ENCODE data around the gene CDH15.

DNA sequence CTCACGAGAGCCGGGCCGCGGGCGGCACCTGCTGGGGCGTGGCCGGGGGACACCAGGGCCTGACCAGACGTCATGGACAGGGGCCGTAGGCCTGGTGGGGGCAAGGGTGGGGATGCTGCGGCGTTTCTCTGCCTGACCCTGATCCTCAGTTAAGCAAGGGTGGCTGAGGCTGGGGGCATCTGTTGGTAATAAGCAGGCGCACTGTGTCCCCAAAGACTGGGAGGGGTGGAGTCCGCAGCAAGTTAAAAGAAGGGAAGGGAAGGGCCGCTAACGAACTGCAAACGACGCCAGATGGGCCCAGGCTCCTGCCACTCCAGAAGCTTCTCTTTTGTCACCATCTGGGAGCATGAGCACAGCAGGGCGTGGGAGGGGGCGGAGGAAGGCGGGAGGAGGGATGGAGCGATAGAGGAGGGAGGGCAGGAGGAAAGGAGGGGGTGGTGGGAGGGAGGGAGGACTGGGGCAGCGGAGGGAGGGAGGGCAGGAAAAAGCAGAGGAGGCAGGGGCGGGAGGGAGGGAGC is 22.5 kb upstream of the PABPN1L start:
- RRBS, result no CpG with 5 or more reads among the region's 23 CpGs
CAGE:
- cytosol, long polyA plus RNA, result no peak
- long polyA plus RNA, result no peak
- nucleus, long polyA plus RNA, result no peak

- RRBS, result no CpG with 5 or more reads among the region's 21 CpGs
CAGE:
- cytosol, long polyA plus RNA, result no peak
- long polyA plus RNA, result no peak
- nucleus, long polyA plus RNA, result no peak
Observed at GRCh38 chr16:88923986-88924453, 53.0 kb downstream of the CBFA2T3 start.

- RRBS, result 89% methylated on average over 3 of the region's 47 CpGs
CAGE:
- cytosol, long polyA plus RNA, result no peak
- long polyA plus RNA, result no peak
- nucleus, long polyA plus RNA, result no peak
Observed at GRCh38 chr16:88974898-88976107, 1.7 kb downstream of the CBFA2T3 start.

- RRBS, result 26% methylated on average over 6 of the region's 21 CpGs
CAGE:
- cytosol, long polyA plus RNA, result no peak
- long polyA plus RNA, result no peak
- nucleus, long polyA plus RNA, result no peak
Observed at GRCh38 chr16:88992043-88992511, 15.1 kb upstream of the CBFA2T3 start.

DNA sequence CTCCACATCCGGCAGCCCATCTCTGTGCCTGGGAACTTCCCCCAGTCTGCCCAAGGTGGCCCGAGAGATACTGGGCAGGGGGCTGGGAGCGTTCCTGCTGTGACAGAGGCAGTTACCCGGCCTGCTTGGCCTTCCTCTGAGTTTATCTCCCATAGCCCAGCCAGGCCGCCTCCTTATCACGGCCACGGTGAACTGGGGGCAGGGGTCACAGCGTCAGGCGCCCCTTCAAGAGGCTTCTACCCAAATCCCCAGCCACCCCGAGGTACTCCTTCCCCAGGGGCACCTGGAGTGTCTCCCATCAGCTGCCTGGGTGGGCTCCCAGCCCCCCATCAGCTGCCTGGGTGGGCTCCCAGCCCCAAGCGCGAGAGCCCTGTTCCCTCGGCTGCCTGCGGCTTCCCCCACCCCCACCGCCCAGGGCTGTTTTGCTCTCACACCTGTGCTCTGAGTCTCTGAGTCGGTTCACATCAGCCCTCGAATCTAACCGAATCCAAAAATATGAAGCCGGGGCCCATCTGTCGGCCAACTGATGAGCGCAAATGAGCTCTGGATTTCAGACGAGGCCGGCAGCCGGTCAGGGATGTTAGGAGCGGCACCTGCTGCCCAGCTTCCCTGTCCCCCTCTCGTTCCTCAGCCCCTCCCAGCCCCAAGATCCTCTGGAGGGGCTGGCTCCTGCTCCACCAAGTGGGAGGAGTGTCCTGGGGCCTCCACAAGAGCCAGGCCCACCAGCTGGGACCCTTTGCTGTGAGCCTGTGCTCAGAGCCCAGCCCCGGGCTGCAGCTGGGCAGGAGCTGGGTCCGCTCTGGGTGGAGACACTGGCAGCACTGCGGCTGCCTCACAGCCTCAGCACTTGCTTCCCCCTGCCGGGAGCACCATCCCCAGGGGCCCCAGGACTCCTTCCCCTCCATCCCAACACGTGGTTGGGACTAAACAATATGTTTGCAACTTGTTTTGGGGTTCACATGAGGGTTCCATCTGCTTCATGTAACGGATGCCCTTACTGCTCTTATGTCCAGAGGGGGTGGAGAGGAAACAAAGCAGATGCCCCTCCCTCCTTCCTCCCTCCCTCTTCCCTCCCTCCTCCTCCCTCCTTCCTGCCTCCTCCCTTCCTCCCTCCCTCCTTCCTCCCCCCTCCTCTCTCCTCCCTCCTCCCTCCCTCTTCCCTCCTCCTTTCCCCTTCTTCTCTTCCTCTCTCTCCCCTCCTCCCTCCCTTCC is 15.9 kb upstream of the CBFA2T3 start:
- RRBS, result 14% methylated on average over 11 of the region's 32 CpGs
CAGE:
- cytosol, long polyA plus RNA, result no peak
- long polyA plus RNA, result no peak
- nucleus, long polyA plus RNA, result no peak

DNA sequence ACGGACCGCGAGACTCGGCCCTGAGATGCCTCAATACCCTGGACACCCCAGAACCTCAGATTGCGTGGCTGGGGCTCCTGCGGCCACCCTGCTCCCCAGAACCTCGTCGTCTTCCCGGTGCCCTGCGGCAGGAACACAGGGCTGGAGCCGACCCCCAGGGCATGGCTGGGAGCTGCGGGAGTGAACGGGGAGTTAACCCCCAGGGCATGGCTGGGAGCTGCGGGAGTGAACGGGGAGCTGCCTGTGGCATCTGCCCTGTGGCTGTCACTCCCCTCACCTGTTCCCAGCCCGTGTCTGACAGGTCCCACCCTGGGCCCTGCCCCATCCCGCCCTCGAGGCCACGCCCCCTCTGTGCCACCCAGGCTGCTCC is 39.5 kb upstream of the ACSF3 start:
- RRBS, result no CpG with 5 or more reads among the region's 19 CpGs
CAGE:
- cytosol, long polyA plus RNA, result no peak
- long polyA plus RNA, result no peak
- nucleus, long polyA plus RNA, result no peak

- RRBS, result no CpG with 5 or more reads among the region's 18 CpGs
CAGE:
- cytosol, long polyA plus RNA, result no peak
- long polyA plus RNA, result no peak
- nucleus, long polyA plus RNA, result no peak
Observed at GRCh38 chr16:89101586-89102039, 8.0 kb downstream of the ACSF3 start.

GRCh38 chr16:89118307-89118967 is 24.8 kb downstream of the ACSF3 start:
- RRBS, result no CpG with 5 or more reads among the region's 17 CpGs
CAGE:
- cytosol, long polyA plus RNA, result no peak
- long polyA plus RNA, result no peak
- nucleus, long polyA plus RNA, result no peak

DNA sequence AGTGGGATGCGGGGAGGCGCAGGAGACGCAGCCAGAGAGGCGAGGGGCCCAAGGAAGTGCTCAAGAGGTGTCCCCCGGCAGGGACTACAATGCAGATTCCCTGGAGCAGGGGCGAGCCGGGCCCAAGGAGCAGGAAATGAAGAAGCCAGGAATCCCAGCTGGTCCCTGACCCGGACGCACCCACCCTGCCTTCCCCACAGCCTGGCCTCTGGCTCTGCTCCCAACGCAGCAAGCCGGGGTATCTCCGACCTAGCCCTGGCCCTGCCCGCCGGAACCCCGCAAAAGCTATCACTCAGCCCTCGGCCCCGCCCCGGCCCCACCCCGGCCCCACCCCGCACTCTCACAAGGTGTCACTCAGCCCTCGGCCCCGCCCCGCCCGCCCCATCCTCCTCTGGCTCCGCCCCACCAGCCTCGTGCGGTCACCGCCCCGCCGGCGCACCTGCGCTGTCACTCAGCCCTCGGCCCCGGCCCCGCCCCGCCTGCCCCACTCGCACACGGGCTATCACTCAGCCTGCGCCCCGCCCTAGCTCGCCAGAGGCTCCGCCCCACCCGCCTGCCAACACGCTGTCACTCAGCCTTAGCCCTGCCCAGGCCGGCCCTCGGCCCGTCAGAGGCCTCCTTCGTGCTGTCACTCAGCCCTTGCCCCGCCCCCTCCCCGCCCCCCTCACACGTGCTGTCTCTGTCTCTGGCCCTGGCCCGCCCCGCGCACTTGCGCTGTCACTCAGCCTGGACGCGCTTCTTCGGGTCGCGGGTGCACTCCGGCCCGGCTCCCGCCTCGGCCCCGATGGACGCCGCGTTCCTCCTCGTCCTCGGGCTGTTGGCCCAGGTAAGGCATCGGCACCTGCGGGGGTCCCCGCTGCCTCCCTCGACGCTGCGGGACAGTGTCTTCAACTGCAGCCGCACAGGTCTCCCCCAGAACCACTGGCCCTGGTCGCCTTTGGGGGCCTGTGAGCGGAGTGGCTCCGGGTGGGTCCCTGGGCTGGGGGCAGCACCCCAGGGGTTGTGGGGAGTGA is at the start of gene CDH15:
Gene CDH15 (plus strand): TSS at position 701 of the 1,013 bp plus-strand sequence.
- RRBS, result 5% methylated on average over 12 of the region's 80 CpGs
CAGE:
- cytosol, long polyA plus RNA, result no peak
- long polyA plus RNA, result no peak
- nucleus, long polyA plus RNA, result no peak

GRCh38 chr16:89246519-89246735 is 28.9 kb downstream of the ZNF778 start:
- RRBS, result no CpG with 5 or more reads among the region's 5 CpGs
CAGE:
- cytosol, long polyA plus RNA, result no peak
- long polyA plus RNA, result no peak
- nucleus, long polyA plus RNA, result no peak

DNA sequence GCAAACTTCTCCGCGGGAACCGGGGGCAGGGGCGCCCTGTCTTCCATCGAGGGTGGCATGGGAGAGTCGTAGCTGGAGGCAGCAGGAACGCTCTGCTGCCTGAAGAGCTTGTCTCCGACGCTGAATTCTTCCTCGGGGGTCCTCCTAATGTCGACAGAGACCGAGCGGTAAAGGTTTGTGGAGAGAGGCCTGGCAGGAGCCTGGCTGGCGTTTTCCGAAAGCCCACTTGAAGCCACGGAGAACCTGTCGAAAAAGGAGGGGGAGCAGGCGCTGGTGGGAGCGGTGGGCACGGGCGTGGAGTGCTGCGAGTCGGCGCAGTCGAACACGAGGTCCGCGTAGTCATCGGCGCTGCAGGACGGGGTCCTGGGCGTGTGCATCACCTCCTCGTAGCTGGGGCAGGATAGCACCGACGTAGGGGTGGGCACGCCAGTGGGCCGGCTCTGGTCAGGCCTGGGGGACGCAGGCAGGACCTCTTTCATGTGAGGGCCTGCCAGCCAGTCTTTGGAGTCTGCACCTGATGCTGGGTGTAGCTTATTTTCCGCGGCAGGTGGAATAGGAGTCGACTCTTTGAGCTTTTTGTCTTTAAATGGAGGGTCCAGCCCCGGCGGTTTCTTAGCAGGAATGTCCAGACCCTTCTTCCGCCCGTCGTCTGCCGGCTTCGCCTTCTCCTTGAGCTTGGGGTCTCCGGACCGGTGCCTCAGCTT is 63.7 kb downstream of the ZNF778 start:
- RRBS, result 97% methylated on average over 6 of the region's 50 CpGs
CAGE:
- cytosol, long polyA plus RNA, result no peak
- long polyA plus RNA, result no peak
- nucleus, long polyA plus RNA, result no peak

- RRBS, result no CpG with 5 or more reads among the region's 29 CpGs
CAGE:
- cytosol, long polyA plus RNA, result no peak
- long polyA plus RNA, result no peak
- nucleus, long polyA plus RNA, result no peak
Observed at GRCh38 chr16:89285076-89285576, 67.6 kb downstream of the ZNF778 start.

GRCh38 chr16:89320693-89321771 is 103.5 kb downstream of the ZNF778 start:
- RRBS, result 0% methylated on average over 1 of the region's 37 CpGs
CAGE:
- cytosol, long polyA plus RNA, result no peak
- long polyA plus RNA, result no peak
- nucleus, long polyA plus RNA, result no peak

GRCh38 chr16:89395720-89396729 is 94.3 kb downstream of the ANKRD11 start:
- RRBS, result no CpG with 5 or more reads among the region's 27 CpGs
CAGE:
- cytosol, long polyA plus RNA, result no peak
- long polyA plus RNA, result no peak
- nucleus, long polyA plus RNA, result no peak

DNA sequence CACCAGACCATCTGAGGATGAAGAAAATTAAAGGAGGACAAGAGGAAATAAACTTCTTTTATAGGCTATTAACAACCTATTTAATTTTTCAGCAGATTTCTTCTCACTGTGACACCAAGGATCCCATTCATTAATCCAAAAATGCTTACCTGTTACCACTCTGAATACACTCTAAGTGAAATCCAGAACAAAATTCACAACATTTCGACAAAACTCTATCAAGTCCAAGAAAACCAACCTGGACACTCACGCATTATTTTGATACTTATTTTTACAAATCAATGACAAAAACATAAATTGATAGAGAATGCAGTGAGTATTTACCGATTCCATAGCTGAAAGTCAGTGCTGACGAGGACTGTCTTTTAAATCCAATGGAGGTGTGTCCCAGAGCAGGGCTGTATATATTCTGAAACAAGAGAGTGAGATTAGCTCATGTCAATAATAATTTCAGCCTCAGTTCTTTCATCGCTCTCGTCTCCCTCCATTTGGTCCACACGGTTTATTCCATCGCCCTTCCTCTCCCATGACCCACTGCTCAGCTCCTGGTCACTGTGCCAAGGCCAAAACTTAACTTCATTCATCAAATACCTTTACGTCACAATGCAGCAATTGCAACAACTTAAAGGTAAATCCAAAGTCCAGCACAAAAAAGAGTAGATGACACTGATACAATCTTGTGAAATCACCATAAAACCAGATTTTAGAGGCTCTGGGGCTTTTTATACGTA is 72.2 kb downstream of the ANKRD11 start:
- RRBS, result no CpG with 5 or more reads among the region's 10 CpGs
CAGE:
- cytosol, long polyA plus RNA, result no peak
- long polyA plus RNA, result no peak
- nucleus, long polyA plus RNA, result no peak

GRCh38 chr16:89422301-89423613 is 67.6 kb downstream of the ANKRD11 start:
- RRBS, result no CpG with 5 or more reads among the region's 32 CpGs
CAGE:
- cytosol, long polyA plus RNA, result no peak
- long polyA plus RNA, result no peak
- nucleus, long polyA plus RNA, result no peak

DNA sequence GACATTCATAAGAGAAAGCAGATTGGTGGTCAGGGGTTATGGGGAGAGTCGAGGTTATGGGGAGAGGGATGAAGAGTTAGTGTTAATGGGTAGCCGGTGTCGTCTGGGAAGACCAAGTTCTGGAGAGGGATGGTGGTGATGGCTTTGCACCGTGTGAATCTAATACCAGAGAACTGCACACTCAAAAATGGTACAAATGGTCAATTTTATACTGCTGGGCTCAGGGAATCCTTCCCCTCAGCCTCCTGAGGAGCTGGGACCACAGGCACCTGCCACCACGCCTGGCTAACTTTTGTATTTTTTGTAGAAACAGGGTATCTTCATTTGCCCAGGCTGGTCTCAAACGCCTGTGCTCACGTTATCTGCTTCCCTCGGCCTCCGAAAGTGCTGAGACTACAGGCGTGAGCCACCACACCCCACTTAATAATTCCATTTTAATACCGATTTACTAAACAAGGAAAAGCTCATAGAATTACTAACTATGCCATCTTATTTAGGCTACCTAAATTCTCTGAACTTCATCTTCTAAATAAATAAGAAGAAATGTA is 29.1 kb downstream of the ANKRD11 start:
- RRBS, result no CpG with 5 or more reads among the region's 11 CpGs
CAGE:
- cytosol, long polyA plus RNA, result no peak
- long polyA plus RNA, result no peak
- nucleus, long polyA plus RNA, result no peak

DNA sequence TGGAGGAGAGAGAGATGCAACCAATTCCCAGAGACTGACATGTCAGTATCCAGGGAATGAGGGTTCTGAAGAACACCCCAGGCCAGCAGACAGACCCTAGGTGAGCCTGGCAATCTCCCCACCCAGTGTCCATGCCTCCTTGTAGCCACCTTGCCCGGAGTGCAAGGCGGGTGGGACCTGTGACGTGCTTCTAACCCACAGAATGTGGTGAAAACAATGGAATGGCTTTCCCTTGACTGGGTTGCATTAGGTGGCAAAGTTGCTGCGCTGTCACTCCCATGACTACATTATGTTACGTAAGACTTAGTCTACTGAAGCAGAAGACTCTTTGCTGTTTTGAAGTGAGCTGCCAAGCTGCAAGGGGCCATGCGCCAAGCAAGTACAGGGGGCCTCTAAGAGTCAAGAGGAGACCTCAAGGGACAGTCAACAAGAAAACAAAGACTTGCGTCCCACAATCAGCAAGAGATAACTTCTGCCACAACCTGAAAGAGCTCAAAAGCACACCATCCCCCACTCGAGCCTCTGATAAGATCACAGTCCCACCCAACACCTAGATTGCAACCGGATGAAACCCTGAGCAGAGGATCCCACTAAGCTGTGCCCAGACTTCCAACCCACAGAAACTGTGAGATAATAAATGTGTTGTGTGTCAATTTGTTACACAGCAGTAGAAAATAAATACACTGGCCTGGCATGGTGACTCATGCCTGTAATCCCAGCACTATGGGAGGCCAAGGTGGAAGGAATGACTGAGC is 16.5 kb downstream of the ANKRD11 start:
- RRBS, result no CpG with 5 or more reads among the region's 9 CpGs
CAGE:
- cytosol, long polyA plus RNA, result no peak
- long polyA plus RNA, result no peak
- nucleus, long polyA plus RNA, result no peak

- RRBS, result no CpG with 5 or more reads among the region's 18 CpGs
CAGE:
- cytosol, long polyA plus RNA, result no peak
- long polyA plus RNA, result no peak
- nucleus, long polyA plus RNA, result no peak
Observed at GRCh38 chr16:89586914-89587215, 11.3 kb downstream of the CPNE7 start.

DNA sequence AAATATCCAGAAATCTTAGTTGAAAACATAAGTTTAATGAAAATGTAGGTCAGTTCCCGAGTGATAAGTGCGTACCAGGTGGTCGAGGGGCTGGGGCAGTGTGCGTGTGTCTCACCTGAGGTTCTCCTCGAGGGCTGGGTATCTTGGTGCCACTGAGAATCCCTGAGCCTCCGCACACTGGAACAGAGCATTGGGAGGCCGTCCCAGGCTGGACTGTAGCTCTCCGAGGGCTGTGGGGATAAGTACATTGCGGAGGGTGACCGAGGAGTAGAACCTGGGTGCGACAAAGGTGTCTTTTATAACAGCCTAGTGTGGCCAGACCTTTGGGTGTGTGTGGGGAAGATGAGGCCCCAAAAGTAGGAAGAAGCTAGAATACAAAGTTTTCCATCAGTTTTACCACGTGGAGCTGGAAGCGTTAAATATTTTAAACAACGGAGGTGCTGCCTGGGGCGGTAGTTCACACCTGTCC is 978 bp downstream of the SPATA33 start:
- RRBS, result no CpG with 5 or more reads among the region's 15 CpGs
CAGE:
- cytosol, long polyA plus RNA, result no peak
- long polyA plus RNA, result no peak
- nucleus, long polyA plus RNA, result no peak

Measured in IMR-90 (cell line).